Measurements from ENCODE around the genes TMA7B and EP300.

GRCh38 chr22:39937601-39938141, 22.5 kb upstream of the TMA7B start:
- PRO-cap = no peak

DNA sequence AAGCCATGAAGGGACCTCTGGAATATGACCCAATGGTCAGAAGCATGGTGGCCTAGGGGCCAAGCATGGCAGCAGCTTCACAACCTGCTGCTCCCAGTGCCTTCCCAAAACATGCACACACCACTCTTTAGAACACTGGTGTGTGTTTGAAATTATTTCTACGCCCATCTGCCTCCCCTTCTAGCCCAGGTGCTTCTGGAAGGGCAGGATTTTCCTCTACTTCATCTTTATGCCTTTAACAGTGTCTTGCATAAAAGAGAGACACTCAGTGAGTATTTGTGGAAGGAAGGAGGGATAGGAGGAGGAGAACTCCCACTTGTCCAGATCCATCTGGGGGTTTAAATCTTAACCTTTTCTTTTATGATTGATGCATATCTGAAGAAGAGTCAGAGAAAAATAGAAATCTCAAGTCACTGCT, at the start of gene TMA7B:
TSS of gene TMA7B (plus strand) at position 162 of the 418 bp plus-strand sequence.
- PRO-cap = no peak

DNA sequence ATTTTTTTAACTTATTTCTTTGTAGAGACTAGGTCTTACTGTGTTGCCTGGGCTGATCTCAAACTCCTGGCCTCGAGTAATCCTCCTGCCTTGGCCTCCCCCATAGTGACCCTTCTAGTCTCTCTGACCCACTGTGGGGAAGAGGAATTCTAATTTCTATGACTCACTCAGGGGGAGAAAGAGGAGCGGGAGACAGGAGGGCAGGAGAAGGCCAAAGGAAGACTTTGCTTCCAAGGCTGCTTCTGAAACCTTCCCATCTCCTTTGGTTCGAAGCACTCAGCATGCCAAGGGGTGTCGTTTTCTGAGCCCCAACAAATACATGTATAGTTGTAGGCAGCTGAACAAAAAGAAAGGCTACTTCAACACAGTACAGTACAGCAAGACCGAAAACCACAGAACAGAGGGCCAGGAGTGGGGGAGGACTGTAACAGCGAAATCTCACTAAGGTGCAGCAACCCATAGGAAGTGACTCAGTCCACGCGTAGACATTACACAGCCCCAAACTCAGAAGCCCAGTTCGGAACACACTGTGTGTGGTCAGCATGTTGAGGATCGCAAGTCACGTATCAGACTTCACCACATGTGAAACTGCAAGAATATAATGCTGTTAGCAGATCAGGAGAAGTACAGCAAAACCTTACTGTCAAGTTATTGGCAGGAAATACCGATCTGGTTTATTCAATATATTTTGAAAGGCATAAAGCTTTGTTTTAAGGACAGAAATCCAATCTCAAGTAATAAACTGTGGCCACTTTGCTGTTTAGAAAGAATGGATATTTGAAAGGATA, 1.1 kb downstream of the TMA7B start:
- PRO-cap = no peak

DNA sequence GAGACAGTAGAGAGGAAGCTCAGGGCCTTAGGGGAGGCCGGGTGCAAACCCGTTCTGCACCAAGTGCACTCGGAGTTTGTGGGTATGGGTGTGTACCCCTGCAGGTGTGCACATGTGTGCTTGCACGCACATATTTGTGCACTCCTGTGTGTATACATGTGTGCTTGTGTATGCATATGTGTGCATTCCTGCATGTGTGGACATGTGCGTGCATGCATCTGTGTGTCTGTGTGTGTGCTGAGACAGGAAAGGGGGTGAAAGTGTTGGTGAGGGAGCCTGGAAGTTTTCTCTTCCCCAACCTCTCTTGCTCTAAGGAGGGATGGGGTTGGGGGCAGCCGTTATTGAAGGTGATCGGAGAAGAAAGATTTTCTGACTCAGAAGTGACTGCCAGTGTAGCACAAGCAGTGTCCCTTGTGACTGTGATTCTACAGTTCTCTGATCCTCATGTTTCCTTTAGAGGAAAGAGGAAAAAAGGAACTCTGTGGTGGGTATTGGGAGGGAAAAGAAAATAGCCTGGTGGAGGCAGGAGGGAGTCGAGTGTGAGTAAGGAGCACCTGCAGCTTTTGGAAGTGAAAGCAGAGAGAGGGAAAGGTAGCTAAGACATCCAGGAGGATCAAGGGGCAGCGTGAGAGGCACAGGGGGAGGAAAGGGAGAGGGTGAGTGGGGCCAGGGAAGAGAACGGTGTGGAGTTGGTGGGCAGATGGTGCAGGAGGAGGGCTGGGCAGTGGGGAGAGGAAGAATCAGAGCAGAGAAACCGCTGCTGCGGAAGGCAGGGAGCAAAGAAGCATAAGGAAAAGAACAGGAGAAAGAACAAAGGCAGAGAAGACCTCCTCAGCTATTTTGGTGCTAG, 12.3 kb downstream of the TMA7B start:
- PRO-cap = no peak

DNA sequence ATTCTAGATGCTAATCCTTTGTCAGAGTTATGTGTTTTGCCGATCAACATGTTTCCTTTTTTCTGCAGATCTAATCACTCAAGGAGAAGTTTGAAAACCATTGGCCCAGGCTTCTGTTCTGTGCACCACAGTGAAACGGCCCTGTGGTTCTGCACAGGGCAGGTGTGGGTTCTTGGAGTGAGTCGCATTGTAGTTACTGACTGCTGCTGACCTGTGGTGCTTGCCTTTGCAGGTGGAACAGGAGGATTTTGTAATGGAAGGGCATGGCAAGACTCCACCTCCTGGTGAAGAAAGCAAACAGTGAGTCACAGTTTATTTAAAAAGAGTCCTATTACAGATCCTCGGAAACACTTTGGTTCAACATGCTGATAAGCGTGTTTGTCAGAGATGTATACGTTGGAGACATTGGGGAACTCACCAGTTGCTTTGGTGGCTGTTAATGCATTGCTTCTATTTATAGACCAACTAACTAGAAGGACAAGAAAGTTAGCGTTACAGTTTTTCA, 21.8 kb upstream of the TNRC6B start:
- PRO-cap = no peak

GRCh38 chr22:40175460-40176205, 2.1 kb upstream of the TNRC6B start:
- PRO-cap = no peak

DNA sequence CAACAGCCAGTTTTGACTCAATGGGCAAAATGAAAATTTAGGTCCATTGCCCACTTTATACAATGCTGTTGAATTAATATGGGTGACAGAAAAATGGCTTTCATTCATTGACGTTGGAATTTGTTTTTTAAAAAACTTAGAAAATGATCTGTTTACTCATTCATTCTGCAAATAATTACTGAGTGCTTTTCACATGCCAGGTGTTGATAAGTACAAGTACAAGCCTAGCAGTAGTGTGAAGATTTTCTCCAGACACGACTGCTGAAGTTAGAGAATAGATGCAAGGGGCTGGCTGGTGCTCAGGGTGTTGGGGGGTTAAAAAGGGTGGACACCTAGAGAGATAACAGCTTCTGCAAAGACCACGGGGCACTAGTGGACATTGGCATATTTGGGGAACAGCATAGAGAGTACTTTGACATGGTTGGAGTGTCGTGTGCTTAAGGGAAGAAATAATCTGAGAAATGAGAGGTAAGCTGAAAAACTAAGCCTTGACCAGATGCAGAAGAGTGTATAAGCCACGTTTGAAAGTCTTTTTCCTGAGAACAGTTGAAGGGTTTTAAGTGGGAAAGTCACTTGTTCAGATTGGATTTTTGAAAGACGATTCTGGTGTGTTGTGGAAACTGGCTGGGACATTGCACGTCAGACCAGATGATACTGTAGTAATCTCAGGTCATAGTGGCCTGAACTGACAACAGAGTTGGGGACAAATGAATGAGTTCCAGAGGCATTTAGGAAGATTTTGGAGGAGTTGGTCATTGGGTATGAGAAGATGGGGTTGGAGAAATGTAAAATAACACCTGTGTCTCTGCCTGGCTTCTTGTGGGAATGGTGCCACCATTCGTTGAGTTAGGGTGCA, 6.5 kb downstream of the TNRC6B start:
- PRO-cap = no peak

DNA sequence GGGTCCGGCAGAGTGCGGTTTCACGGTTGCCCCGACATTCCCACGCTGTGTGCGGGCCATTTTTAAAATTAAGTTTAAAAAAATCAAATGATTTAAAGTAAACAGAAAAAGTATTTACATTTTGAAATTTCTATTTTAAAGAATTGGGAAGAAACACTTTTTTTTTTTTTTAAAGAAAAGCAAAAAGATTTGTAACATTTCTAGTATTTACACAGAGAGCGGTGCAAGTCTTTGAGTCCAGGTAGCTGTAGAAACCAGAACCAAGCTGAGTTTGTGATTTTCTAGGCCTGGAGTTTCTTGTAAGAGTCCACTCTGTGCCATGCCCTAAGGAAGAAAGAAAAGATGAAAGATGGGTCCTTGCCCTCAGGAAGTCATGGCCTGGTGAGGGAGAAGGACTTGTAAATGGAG, 82.3 kb downstream of the TNRC6B start:
- PRO-cap = no peak

- PRO-cap = no peak
These were observed 18.9 kb upstream of the ADSL start for GRCh38 chr22:40327329-40327935.

- PRO-cap = no peak
These were observed 124.1 kb downstream of the MRTFA start for GRCh38 chr22:40512343-40512903.

DNA sequence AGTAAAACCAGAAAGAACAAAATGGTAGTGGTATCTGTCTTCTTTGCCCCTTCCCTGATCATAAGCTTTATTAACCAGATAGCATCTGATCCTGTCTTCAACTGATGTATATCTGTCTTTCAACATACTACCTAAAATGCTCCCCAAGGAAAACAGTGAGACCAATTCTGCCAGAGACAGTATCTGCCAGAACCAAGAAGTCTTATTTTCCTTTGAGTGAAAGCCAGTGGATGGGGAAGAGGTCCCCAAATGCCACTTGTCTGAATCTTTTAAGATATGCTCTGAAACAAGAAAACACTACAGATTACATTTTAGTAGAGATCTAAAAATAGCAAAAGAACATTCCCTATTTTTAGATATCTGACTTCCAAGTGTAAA, 104.0 kb downstream of the MRTFA start:
- PRO-cap = no peak

- PRO-cap = no peak
These were observed 92.8 kb downstream of the MRTFA start for GRCh38 chr22:40543627-40544227.

GRCh38 chr22:40552093-40552344, 84.5 kb downstream of the MRTFA start:
- PRO-cap = no peak

DNA sequence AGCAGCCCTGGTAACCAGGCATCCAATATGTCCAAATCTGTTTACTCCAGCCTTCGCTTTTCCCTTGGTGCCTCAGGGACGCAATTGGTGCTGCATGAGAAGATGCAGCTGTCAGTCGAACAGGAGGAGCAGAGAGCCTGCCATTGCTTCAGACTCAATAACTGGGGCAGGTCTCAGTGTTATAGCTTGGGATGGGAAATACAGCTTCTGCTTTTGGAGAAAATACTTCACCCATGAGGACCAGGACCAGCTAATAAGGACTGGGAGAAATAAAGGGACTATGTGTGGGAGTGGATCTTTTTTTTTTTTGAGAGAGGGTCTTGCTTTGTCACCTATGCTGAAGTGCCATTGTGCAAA, 4.9 kb upstream of the MCHR1 start:
- PRO-cap = no peak

DNA sequence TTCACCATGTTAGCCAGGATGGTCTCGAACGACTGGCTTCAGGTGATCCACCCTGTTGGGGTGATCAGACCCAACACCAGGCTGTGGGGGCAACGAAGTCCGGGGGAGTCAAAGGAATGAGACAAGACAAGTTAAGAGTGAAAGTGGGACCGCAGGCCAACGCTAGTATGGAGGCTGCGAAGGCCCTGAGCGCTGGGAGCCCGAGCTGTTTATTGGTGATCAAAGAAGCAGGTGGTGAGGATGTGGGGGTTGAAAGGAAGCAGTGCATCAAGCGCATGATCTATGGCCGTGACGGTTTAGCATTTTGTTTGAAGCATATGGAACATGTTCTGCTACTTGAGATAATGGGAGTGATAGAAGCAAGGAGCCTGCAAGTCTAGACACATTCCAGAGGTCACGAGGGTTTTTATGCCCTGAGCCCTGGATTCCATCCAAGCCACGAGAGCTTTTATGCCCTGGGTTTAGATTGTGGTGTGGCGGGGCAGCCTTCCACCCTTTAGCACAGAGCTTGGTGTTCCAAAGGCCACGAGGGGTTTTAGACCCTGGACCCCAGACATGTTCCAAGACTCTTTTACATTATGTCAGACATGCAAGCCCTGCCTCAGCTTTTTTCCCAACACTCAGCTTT, 49.5 kb downstream of the MCHR1 start:
- PRO-cap = no peak

GRCh38 chr22:40746720-40747195, 67.5 kb downstream of the MCHR1 start:
- PRO-cap = no peak

DNA sequence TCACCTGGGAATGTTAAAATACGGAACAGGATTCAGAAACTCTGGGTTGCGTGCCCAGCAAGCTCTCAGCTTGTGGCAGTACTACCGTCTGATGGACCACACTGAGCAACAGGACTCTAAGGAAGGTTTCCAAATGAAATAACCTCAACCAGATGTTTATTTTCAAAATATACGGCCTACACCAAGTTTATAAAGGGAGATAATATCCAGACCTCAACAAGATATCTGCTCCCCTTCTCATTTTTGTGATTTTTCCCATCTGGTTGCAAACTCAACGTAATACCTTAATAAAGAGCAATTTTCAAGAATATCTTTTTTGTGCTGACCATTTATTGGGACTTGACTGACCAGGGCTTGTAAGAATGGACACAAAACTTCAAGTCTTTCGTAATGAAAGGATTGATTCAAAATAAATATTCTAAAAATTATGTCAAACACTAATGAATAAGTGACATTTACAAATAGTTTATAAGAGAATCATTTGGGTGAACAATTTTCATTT, 49.3 kb downstream of the SLC25A17 start:
- PRO-cap = no peak

DNA sequence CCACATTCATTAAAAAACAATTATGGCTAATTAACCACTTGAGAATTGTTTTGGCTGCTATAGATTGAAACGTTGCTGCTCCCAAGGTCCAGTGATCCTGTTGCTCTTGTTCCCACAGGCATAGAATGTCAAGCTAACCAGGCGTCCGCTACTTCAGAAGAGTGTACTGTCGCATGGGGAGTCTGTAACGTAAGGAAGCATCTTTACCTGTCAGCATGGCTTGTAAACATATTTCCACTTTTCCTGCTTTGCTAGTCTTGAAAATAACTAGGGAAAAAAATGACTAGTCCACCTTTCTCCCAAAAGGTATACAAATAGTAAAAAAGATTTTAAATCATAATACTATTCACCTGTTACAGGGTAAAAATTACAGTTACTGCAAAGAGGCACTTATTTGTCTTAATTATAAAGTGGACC, 12.8 kb downstream of the RBX1 start:
- PRO-cap = no peak

- PRO-cap = bidirectional peak, plus-strand start at chr22:41092198, minus-strand start at chr22:41092101; bidirectional peak, plus-strand start at chr22:41092592, minus-strand start at chr22:41092323
These were observed at the start of gene EP300 for GRCh38 chr22:41091925-41092974. Gene EP300, plus strand, starts transcription at chr22:41092592.

GRCh38 chr22:41092975-41093224, 508 bp downstream of the EP300 start:
- PRO-cap = unidirectional peak, minus-strand start at chr22:41093135